Hair follicle dermal papilla cell (primary cell): ENCODE measurements around the genes GARIN6, SCYL2, SLC17A8, SLC5A8 and SPIC.

DNA sequence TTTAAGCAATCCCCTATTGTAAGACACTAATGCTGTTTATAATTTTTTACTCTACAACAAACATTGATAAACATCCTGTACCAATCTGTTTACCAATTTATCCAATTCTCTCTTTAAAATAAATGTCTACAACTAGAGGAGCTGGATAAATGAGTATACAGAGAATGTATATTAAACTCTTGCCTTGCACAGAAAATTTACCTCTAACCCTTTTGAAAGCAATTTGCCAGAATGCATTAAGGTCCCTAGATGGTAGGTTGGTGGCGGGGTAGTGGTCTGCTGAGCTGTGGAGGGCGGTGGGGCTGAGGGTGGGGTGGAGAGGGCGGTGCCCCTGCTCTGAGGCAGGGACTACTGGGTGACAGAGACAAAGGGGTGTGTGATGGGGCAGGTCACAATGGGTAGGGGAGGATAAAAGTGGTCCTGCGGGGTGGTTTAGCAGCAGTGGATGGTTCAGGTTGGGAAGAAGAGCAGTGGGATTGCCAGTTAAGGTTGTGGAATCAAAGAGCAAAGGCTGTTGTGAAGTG is at the start of gene GARIN6:
Gene GARIN6 (plus strand): TSS at position 438 of the 524 bp plus-strand sequence.
- CAGE, long polyA plus RNA, result no peak

DNA sequence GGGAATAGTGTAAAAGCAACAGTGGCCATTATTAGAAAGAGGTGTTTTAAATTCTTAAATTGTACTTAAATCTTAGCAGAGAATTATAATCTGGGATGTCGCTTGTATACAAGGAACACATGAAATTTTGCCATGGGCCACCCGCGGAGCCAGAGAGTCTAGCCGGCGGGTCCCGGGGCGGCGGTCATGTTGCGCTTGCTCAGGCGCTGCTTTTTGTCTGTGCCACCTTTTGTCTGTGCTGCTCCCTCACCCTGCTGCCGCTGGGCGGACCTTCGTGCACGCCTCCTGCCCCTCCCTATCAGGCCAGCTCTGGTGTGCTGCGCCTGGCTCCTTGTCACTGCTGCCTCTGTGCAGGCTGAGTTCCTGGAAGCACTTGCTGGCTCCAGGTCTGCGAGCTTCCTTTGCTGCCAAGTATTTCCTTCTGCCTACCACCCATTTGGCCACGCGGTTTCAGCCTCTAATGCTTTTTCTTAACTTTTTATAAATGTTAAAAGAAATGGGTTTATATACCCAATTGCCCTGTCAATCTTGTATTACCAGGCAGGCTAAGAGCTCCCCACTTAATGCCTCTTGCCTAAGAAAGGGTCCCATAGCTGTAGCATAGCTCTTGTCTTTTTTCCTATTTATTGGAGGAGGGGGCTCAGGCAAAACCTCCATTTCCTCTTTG is 21.3 kb upstream of the BLTP3B start:
- CAGE, long polyA plus RNA, result no peak

DNA sequence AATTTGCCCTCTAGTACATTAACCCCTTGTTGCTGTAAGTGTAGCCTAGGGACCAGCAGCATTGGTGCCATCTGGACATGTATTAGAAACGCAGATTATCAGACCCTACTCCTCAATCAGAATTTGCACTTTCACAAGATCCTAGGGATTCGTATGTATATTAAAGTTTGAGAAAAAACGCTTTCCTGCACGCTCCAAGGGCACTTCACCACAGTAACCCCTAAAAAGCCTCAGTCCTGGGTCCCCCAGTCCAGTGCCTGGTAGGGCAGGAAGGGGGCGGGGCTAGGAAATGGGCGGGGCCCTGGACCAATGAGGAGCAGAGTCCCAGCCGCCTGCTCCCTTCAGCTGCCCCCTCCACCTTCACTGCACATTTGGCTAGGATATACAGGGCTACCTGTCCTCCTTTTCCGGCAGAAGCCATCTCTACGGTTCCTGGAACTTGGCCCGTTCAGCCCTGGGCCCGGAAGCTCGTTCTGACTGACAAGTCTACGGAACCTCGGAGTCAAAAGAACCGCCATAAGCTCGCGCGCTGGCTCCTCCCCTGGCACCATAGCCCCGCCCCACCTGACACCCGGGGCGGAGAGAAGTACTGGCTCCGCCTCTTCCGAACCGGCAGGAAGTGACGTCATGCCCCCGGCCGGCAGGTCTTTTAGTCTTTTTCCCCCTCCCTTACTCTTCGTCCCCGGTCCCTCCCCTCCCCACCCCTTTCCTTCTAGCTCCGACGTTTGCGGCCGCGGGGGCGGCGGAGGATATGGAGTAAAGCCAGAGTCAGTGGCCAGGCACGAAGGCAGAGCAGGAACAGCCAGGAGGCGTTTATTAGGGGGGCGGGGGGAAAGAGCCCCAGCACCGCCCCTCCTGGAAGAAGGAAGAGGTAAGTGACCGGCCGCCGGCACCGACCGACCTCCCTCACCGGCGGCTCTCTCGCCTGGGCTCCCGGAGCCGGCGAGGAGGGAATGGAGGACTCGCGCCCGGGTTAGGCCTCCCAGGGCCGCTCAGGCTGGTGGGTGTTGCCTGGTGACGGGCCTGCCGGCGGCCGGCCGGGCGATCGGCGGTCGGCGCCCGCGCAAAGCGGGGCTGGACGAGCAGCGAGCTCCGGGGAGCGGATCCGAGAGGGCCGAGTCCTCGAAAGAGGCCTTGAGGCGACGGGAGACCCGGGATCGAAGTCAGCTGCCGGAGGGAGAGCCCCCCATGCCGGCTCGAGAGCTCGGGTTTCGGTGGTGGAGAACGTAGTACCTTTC is at the start of gene SCYL2:
Gene SCYL2 (plus strand): TSS at position 652 of the 1,238 bp plus-strand sequence.
- CAGE, long polyA plus RNA, result no peak

DNA sequence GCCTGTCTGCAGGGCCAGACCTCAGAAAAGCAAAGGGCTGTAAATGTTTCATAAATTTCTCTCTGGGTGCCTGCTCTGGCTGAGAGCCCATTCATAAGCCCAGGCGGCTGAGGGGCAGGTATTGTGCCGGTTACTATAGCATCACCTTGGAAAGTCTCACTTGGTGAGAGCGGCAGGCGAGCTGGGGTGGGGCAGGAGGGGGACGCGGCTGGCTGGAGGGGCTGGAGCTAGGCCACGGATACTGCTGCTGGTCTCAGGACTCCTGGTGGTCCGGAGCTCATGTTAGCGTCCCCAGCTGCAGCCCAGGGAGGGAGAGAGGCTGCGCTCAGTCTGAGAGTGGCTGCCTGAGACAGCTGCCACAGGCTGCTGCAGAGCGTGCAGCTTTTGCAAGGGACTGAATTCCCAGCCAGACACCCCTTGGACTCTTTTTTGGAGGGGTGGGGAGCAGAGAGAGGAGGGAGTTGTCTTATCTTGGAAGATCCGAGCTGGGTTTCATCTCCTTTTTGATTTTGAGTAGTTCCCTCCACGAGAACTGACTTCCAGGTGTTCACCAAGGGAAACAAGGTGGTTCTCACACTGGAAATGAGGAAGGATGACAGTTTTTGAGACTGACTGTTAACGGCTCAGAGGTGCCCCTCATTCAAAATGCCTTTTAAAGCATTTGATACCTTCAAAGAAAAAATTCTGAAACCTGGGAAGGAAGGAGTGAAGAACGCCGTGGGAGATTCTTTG is at the start of gene SLC17A8:
Gene SLC17A8 (plus strand): TSS at position 328 of the 732 bp plus-strand sequence.
- CAGE, long polyA plus RNA, result no peak

GRCh38 chr12:100673440-100673966 is 100.0 kb downstream of the GAS2L3 start:
- CAGE, long polyA plus RNA, result no peak

DNA sequence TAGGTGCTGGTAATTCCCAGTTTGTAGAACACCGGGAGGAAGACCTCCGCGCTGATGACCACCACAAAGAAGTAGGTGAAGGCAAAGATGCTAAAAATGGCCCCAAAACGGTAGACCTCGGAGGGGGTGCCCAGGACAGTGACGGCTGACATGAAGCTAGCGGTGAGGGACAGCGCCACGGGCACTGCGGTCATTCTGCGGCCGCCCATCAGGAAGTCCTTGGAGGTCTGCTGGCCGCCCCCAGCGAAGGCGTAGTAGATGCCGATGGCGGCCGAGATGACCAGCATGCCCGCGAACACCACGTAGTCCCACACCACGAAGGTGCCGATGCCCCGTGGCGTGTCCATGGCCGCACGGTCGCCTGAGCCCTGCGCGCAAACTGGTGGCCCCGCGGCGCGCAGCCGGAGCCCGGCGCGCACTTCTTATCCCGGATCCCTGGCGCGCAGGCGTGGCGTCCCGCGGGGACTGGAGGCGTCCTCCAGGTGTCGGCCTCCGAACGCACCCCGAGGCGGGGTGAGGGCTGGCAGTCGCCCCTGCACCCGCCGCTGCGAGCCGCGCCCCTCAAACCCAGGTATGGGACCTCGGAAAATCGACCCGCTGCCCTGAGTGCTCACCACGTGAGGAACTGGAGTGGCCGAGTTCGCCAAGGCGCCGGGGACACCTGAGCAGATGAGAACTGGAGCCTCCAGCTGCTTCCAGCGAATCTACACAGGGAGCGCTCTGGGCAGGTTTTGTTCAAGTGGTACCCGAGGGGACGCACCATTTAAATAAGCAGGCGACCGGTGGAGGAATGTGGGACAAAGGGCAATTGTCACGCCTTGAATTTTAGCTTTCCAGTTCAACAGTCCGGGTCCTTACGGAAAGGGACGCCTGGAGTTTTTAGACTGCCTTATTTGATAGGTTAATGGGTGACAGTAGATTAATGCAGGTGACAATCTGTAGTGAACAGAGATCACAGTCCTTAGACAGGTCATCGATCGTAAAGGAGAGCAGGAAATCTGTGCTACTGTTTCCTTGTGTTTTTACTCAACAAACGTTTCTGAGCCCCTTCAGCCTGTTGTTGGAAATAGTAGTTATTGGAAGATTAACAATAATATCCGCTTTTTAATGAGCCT is at the start of gene SLC5A8:
Gene SLC5A8 (minus strand): TSS at position 737 of the 1,115 bp plus-strand sequence.
- CAGE, long polyA plus RNA, result no peak

DNA sequence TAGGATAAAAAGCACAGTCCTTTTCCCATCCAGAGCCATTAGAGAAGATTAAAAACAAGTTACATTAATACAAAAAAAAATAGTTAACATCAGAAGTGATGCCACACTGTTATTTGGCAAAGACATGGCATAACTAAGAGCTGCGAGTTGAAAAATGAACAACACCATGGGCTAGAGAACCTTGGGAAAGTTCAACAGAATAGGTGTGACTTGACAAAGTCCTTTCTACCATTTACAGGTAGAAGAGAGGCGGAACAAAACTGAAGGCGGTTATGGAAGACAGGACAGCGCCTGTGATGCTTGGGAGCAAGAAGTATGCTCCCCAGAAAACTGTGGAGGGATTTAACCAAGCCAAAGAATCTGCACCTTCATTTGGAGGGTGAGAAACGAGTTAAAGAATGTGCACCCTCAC is 995 bp downstream of the ARL1 start:
- CAGE, long polyA plus RNA, result no peak

DNA sequence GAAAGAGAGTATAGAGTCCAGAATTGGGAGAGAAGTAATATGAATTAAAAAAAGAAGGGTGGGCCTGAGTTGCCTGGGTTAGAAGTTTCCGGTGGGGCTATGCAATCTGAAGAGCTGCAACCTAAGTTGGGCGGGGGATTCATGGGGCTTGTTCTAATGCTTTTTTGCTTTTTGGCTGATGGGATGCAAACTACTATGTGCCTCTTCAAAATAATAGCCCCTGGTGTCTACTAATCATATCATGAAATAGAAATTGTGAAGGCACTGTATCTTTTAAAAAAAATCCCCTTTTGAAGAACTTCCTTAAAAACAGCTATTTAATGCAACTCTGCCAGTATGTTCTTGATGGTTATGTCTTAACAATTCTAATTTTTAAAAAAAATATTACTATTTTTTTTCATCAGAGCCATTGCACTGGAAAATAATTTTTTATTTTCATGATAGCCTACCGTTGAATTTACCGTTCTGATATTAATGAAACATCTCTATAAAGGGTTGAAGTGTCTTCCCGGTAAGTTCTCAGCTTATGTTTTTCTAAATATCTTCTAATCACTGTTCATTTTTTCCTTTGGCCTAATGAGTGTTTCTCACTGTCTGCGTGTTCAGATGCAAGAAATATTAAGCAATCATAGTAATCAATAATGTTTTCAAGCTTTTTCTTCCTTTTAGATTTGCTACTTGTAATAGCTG is at the start of gene SPIC:
Gene SPIC (plus strand): TSS at position 345 of the 690 bp plus-strand sequence.
- CAGE, long polyA plus RNA, result no peak

- CAGE, long polyA plus RNA, result no peak
These were observed 54.6 kb upstream of the MYBPC1 start for GRCh38 chr12:101540059-101540609.

DNA sequence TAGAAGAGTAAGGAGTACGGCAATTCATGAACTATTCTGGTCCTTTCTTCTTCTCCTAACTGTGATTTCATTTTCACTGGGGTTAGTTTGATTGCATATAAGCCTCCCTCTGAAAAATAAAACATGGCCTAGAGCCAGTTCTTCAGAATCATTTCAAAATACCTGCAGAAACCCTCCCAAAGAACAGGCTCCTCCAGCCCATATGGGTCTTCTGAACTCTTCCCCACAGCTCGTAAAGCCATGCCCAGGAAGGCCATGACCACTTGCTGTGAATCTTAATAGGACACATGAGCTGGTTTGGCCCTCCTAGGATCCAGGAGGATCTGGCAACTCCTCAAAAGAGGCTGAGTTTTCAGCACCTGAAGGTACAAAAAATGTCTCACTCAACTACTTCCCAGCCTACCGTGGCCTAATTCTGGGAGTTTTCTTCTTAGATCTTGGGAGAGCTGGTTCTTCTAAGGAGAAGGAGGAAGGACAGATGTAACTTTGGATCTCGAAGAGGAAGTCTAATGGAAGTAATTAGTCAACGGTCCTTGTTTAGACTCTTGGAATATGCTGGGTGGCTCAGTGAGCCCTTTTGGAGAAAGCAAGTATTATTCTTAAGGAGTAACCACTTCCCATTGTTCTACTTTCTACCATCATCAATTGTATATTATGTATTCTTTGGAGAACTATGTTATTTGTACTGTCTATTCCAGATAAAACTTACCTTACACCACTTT is 2.5 kb downstream of the MYBPC1 start:
- CAGE, long polyA plus RNA, result no peak

DNA sequence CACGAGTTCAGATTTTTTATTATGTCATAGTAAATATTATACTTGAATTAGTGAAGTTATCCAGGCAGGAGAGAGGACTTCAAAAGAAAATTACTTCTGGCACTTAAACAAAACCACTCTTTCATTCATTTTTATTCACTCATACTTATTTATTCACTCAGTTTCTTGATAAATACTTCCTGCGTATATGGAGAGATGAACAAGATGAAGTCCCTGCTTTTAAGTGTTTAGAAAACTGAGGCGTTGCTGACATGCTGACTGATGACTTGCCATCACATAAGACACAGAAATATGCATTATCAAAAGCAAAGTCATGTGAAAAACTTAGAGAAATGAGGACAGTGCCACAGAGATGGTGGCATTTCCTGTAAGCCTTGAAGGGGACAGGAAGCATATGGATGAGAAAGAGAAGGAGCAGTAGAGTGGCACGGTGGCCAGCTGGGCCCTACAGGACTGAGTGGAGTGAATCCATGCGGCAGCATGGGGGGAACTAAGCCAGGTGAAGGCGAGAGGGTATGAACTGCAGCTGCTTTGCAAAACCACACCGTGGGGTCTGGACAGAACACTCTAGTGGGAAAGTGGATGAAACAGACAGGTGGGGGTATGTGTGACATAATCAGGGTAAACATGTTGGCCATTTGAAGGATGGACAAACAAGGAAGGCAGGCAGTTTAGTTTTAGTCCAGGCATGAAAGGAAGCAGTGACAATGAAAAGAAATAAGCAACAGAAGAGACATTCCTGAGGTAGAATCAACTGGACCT is 10.3 kb upstream of the SYCP3 start:
- CAGE, long polyA plus RNA, result no peak

- CAGE, long polyA plus RNA, result no peak
These were observed 22.0 kb upstream of the SYCP3 start for GRCh38 chr12:101761123-101761895.

DNA sequence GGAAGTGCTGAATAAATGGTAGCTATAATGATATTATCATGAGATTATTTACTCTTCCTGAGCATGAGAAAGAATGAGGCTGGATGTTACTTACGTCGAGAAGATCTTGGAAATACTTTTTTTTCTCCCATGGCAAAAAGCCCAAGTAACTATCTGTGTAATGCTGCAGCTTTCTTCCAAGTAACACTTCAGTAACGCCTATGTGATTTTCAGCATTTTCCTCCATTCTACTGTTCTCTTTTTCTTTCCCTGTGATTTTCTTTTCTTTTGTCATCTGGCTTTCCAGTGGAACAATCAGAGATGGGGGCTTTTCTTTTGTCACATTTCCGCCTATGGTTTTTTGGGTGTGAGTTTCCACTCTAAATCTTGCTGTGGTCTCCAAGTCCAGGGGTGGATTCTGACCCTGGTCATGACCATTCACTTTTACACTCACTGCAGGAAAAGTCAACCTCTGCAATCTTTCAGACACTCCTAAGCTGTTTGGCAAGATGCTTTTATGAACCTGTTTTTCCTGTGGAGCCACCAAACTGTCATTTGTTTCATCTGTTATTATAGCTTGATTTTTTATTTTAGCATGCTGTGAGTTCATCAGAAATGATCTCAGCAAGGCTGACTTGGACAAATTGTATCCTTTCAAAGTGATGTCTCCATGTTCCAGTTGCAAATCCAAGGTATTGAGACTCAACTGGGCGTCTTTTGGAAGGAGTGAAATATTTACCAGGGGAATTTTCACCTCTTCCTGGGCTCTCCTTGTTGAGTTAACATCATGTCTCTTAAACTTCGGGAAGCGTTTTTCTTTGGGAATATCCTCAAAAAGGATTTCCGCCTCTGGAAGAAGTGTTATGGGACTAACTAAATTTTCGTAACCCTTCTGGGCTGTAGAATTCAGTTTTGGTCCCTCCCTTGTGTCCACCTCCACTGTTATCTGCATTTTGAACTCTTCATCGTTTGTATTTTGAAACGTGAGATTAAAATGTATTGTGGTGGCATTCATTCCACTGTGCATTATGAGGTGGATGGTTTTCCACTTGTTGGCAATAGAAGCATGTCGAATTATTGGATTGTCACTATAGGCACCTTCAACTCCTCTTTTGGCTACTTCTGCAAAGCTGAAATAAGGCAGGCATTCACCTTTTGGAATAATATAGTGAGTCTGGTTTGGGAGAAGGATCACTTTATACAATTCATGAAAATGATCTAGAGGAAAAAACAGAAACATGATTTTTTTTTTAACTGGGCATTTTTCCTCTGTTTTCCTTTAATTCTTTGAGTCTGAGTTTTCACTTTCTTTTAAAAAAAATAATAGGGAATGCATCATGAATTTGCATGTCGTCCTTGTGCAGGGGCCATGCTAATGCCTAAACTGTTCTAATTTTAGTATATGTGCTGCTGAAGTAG is 25.3 kb upstream of the SYCP3 start:
- CAGE, long polyA plus RNA, result no peak

DNA sequence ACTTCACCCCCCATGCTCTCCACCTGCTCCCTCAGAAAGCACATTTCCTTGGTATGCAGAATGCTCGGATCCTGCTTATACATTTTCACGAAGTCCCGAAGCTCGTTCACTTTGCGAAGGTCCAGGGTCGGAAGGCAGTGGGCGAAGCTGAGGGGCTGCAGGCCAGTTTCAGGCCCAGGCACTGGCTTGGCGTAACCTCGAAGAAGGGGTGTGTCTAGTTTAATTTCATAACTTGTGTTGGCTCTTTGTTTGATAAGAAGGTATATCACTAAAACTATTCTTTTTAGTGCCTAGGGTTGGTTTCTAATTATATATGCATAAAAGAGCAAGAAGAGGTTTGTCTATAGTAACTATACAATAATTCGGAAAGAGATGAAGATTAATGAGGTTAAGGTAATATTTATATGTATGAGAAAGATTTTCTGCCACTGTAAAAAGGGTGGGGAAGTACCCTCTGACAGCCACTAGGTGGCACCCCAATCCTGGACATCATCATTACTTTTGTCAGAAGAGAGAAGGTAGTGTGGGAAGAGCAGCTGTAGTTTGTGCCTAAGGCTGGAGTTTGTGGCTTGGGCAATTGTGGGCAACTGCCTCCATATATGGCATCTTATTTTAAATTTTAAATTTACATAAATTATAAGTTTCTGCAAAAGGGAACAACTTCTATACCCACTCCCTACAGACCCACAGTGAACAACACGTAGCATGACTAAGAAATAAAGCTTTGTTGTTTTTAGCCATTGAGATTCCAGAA is 34.2 kb upstream of the SYCP3 start:
- CAGE, long polyA plus RNA, result no peak

DNA sequence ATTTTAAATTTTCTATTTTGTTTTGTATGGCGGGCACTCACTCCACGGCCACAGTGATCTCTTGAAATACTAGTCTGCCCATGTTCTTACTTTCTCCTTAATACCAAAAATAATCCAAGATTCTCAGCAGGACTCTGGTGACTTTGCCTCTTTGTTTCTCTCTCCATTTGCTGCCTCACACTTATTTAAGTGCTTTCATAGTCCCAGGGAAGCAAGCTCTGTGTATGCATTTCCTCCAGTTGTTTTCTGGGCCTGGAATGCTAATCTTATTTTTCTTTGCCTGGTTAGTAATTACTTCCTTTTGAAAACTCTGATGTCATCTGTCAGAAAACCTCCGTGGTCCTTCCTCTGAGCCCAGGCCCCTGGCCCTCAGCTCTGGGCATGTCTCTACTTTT is 1.9 kb upstream of the DRAM1 start:
- CAGE, long polyA plus RNA, result no peak

- CAGE, long polyA plus RNA, result no peak
These were observed 858 bp downstream of the DRAM1 start for GRCh38 chr12:101878260-101878615.

DNA sequence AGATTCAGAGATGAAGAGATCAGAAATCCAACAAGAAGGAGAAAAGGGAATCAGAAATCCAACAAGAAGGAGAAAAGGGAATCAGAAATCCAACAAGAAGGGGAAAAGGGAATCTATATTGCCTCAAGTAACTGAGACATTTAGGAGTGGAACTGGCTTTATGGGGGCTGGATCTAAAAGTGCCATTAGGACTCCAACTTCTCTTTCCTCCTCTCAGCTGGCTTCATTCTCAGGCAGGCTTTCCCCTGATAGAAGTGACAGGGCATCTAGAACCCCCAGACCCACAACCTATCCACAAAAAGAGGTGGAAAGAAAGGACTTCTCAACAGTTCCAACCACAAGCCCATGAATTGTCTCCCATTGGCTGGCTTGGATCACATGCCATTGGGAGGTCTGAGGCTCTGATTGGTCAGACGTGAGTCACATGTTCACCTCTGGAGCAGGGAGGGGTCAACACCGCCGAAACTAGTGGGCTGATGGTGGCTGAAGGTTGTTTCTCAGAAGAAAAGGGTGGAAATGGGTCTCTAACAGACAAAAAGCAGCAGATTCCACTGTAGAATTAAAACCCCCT is 47.2 kb downstream of the DRAM1 start:
- CAGE, long polyA plus RNA, result no peak

DNA sequence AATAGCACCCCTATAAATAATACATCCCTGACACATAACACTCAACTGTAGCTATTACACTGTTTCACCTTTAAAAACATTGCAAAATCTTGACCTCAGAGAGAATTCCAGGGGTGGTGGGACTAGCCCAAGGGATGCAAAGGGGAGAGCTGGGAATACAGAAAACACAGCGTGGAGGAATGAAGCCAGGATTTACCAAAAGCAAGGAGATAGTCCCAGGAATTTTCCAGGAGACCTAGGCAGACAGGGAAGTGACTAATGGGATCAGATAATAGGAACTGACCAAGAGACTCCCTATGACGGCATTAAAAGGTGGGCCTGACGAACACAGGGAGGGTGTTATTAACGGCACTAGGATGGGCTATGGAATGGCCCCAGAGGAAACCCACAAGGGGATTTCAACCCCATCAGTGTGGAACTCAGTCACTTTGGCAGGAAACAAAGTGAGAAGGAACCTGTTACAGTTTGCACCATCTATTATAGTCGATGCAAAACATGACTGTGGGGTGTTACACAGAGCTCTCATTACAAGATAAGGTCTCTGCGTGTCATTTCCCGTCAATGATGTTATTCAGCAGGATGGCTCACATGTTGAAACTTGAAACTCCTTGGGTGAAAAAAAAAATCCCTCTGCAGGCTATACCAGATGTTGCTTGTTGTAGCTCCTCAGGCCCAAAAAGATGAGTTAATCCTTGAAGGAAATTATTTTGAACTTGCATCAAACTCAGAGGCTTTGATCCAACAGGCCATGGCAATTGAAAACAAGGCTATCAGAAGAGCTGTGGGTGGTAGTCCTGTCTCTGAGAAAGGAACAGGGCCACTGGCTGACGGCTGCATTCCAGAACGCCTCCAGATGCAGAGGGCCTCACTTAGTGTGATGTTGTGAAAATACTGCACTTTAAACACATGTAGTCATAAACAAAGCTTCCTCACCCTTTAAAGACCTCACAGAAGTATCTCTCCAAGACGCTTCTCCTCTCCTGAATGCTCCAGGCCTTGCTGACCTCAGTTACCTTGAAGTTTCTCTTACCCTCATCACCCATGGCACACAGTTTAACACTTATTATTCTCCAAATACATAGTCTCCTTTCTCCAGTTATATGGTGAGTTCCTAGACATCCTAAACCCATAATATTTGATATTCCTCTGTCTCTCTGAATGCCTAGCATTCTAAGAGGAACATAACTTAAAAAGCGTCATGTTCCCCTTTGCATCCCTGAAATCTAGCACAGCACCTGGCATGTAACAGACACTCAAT is 58.9 kb downstream of the DRAM1 start:
- CAGE, long polyA plus RNA, result no peak

GRCh38 chr12:102816795-102817158 is 100.3 kb downstream of the PAH start:
- CAGE, long polyA plus RNA, result no peak

DNA sequence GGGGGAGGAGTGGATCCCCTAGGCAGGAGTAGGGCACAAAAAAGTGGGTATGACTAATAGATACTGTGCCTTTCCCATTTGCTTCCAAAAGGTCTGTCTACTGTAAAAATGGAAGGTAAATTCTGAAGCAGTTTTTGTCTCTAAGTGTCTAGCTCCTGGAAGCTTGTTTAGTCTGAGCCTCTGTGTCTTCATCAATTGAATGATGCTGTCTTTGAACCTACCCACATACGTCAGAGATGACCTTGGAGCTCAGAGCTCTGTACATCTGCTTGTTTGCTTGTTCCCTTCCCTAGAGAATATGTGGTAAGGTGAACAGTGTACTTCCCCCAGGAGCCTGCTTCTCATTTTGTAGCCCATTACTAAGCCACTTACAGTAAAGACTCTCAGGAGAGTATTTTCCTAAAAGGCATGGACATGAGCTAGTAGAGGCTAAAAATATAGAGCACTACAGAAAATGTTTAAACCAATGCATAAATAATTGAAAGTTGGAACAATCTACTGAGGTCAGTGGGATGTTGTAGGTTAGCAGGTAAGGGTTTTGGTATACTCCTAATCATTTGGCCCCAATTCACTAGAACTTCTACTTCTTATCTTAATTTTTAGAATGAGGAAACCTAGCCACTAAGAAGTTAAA is 13.4 kb downstream of the PAH start:
- CAGE, long polyA plus RNA, result no peak